Measurements from ENCODE around the genes RASL12 and MEGF11.

GRCh38 chr15:64592660-64593318 is 132.4 kb downstream of the ZNF609 start:
- PRO-cap = no peak
- RAMPAGE, long total RNA, 2 experiments = no peak in any of the 2 experiments

DNA sequence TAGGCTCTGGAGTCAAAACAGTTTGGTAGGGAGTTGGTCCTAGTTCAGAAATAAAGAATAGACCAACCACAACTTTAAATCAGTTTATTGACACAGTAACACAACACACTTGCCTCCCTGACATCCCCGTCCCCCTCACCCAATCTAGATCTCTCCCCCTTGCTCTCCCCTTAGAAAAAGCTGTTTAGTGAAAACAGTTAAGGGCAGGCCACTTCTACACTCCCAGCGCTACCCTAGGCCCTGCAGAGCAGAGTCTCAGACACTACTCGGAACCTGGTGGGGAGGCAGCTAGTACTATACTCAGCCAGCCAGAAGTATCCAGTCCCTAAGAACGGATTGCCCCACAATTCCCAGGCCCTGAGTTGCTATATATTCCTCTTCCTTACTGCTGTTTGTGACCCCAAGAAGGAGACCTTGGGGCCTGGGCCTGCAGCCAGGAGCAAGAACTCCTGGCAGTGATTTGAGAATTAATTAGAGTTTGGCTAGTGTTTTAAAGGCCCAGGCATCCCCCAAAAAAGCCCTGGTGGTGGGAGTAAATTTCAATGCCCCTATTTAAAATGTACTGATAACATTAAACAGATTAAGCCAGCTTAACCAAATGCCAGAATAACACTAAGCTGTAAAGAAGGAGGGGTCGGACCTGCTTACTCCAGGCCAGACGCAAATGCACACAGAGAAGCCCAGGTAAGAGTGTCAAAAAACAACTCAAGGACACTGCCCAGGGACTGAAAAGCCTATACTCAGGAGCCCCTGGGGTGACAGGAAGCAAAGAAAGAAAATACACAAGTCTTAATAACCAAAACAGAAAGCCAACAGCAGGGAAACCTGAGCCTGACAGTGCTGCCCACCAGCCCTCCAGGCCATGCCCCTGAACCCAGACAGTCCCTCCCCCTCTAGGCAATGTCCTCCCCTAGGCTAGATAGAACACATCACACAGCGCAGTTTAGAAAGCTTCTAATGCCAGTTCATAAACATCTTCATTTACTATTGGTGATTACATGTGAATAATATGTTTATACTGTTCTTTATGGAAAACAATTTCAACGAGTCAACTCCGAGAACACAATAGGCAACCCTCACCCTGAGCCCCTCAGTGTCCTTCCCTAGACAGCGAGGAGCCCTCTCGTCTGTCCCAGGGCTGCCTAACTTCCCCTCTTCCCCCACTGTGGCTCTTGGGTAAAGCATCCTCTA is 87.5 kb downstream of the RBPMS2 start:
- PRO-cap = no peak
- RAMPAGE, long total RNA, 2 experiments = no peak in any of the 2 experiments

DNA sequence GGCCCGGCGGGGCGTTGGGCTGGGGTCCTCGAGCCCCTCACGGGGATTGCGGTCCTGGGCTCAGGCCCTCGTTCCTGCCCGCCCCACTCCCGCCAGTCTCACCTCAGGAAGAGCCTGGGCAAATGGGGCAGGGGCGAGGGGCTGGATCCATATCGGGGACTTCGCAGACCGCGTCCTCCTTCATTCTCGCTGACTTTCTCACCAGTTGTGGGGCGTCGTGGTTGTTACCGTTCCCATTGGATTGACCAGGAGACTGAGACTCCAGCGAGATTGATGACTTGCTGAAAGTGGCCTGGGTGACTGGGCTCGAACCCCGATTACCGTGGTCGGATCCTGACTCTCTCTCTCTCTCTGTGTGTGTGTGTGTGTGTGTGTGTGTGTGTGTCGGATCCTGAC is 322 bp downstream of the PLEKHO2 start:
- PRO-cap = no peak
- RAMPAGE, long total RNA, 2 experiments = no peak in any of the 2 experiments

DNA sequence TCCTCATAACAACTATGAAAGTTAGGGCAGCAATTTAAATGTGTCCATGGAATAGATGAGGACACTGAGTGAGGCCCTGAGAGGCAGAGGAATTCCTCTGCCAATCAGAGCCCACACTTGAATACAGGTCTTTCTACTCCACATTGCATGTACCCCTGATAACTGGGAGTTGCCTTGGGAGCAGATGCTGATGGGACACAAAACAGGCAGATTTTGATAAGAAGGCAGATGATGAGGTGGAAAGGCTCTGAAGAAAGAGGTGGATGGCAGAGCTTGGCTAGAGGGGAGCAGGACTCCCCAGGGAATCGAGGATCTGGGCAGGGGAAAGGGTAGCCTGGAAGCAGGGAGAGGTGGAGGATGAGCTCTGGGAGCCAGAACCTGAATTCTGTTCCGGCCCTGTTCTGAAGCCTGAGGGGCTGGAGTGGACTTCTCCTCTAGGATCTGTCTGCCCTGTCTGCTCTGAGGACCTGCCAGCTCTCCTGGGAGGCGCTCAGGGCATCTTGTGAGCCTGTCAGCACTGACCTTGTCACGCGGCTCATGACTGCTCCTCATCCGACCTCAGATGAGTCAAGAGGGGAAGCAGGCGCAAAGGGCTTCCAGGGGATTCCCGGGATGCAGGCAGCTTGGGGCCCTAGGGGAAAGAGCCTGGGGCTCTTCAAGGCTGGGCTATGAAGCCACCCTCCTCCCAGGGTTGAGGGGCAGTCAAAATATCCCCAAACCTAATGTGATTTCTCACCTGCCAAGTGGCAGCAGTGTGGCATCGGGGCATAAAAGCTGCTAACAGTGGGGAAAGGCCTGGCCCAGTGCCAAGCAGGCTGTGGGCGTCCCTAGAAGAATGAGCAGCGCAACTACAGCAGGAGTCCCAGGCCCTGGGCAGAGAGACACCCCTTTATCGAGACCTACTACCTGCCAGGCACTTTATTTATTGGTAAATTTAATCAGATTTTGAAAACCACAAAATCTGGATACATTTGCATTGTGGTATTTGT is 27.8 kb upstream of the ANKDD1A start:
- PRO-cap = no peak
- RAMPAGE, long total RNA, 2 experiments = no peak in any of the 2 experiments

DNA sequence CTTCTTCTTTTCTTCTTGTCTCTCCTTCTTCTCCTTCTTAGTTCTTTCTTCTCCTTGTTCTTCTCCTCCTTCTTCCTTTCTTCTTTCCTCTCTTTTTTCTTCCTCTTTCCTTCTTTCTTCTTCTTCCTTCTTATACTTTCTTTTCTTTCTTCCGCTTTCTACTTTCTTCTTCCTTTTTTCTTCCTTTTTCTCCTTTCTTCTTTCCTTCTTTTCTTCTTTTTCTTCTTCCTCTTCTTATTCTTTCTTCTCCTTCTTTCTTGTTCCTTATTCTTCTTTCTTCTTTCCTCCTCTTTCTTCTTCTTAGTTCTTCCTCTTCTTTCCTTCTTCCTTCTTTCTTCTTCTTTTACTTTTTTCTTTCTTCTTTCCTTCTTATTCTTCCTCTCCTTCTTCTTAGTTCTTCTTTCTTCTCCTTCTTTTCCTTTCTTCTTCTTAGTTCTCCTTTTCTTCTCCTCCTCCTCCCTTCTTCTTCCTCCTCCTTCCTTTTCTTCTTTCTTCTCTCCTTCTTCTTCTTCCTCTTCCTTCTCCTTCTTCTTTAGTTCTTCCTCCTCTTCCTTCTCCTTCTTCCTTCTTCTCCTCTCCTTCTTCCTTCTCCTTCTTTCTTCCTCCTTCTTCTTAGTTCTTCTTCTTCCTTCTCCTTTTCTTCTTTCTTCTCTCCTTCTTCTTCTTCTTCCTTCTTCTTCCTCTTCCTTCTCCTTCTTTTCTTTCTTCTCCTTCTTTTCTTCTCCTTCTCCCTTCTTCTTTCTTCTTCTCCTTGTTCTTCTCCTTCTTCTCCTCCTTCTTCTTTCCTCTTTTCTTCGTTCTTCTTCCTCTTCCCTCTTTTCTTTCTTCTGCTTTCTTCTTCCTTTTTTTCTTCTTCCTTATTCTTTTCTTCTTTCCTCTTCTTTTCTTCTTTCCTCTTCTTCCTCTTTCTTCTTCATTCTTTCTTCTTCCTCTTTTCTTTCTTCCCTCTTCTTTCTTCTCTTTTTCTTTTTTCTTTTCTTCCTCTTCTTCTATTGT is 36.5 kb downstream of the SPG21 start:
- PRO-cap = no peak
- RAMPAGE, long total RNA, 2 experiments = no peak in any of the 2 experiments

- PRO-cap = no peak
- RAMPAGE, long total RNA, 2 experiments = no peak in any of the 2 experiments
These were observed 26.3 kb downstream of the SPG21 start for GRCh38 chr15:64963311-64963877.

DNA sequence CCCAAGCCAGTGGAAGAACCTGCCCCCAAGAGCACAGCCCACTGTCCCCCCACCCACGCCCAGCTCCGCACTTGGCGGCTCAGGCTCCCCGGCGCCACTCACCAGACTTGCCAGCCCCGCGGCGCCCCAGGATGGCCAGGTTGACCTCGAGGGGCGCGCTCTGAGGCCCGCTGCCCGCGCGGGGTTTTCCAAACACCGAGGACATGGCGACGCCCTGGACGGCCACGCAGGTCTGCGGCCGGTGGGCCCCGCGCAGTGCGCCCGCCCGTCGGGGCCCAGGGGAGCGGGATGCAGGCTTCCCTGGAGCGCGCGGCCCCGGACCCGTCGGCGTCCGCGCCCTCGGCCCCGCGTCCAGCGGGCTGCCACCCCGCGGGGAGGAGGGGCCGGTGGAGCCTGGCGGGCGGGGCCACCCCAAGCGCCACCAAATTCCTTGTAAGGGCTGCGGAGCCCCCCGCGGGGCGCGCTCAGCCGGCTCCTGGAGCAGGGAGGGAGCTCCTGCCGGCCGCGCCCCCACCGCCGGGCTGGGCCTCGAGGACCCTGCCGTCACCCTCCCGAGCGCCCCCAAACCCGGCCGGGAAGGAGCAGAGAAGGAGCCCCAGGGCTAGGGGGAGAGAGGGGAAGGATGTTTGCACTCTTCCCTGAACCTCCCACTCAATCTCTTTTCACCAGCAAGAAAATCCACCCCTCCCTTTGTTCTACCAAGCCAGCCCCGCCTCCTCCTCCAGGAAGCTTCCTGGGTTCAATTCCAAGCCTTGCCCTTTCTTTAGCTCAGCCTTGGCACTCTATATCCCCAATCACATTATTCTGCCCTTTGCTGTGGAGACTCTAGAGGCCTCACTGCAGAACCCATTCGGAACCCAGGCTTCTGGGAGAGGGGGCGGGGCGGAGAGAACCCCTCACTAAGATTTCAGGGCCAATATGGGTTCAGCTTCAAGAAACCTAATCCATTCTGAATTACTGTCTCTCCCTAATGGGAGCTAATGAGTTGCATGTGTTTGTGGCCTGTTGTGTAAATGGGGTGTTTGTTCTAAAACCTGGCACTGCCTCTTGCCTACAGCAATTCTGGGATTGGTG is at the start of gene RASL12:
TSS of gene RASL12 (minus strand) at position 361 of the 1,074 bp plus-strand sequence.
- PRO-cap = bidirectional peak, plus-strand start at position 564 of the sequence, minus-strand start at position 361 of the sequence
- RAMPAGE, long total RNA, 2 experiments = no peak in any of the 2 experiments

GRCh38 chr15:65128896-65129401 is 4.7 kb downstream of the PDCD7 start:
- PRO-cap = no peak
- RAMPAGE, long total RNA, 2 experiments = no peak in any of the 2 experiments

DNA sequence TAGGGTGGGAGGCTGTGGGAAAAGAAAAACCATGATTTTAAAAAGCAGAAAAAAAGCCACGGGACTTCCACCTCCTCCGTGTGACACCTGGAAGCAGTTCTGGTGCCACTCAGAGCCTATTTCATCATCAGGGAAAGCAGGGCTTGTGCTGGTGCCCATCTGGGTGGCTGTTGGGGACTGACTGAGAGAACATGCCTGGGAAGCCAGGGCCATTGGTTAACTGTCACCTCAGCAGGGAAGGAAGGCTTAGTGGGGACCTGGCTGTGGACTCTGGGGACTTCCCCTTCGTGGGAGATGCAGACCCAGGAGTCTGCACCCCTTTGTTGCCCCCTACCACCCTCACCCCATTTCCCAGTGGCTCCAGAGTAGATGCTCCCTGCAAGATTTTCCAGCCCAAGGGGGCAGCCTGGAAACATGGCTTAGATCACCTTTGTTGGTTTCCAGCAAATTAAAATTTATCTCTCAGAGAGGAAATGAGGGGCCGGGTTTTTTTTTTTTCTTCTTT is 25.2 kb upstream of the PARP16 start:
- PRO-cap = no peak
- RAMPAGE, long total RNA, 2 experiments = no peak in any of the 2 experiments

GRCh38 chr15:65312537-65313195 is 26.0 kb upstream of the PARP16 start:
- PRO-cap = no peak
- RAMPAGE, long total RNA, 2 experiments = no peak in any of the 2 experiments

GRCh38 chr15:65364988-65365774 is 12.6 kb downstream of the IGDCC3 start:
- PRO-cap = no peak
- RAMPAGE, long total RNA, 2 experiments = no peak in any of the 2 experiments

DNA sequence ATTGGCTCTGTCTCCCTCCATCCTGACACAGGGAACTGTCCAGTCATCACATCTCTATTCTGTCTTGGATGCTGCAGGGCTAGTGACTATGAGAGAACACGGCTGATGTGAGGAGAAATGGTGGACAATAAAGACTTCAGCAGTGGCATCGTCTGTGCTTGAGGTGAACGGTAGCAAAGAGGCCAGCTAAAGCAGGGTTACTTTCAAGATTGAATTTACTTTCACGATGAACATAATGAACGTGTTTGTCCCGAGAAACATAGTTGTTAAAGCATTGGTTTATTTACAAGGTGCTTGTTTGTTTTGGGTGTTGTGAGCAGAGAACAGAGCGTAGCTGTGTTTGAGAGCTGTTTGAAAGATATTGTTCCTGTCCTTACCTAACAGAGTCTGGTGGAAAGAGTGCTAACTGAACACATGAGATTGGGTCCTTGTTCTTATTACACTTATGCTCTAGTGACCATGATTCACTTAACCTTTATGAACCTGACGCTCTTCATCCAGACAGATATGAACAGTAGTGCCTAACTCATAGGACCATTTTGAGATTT is 4.1 kb downstream of the HACD3 start:
- PRO-cap = no peak
- RAMPAGE, long total RNA, 2 experiments = no peak in any of the 2 experiments

- PRO-cap = no peak
- RAMPAGE, long total RNA, 2 experiments = no peak in any of the 2 experiments
These were observed 27.2 kb downstream of the INTS14 start for GRCh38 chr15:65583682-65584130.

DNA sequence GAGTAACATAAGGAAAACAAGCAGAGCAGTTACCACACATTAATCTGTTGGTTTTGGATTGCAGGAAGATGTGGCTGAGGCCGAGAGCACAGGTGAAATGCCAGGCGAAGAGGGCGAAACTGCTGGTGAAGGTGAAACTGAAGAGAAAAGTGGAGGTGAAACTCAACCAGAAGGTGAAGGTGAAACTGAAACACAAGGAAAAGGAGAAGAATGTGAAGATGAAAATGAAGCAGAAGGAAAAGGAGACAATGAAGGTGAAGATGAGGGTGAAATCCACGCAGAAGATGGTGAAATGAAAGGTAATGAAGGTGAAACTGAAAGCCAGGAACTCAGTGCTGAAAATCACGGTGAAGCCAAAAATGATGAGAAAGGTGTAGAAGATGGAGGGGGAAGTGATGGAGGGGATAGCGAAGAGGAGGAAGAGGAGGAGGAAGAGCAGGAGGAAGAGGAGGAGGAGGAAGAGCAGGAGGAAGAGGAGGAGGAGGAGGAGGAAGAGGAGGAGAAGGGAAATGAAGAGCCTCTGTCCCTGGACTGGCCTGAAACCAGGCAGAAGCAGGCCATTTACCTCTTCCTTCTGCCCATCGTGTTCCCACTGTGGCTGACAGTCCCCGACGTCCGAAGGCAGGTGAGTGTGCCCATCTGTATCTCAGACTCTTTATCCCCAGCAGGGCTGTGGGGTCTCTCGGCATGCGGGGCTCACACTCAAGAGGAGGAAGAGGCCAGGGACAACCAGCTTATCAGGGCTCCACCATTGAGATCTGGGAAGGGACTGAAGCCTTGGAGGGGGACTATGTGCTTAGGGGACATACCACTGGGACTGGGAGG is 28.8 kb downstream of the SLC24A1 start:
- PRO-cap = no peak
- RAMPAGE, long total RNA, 2 experiments = no peak in any of the 2 experiments

DNA sequence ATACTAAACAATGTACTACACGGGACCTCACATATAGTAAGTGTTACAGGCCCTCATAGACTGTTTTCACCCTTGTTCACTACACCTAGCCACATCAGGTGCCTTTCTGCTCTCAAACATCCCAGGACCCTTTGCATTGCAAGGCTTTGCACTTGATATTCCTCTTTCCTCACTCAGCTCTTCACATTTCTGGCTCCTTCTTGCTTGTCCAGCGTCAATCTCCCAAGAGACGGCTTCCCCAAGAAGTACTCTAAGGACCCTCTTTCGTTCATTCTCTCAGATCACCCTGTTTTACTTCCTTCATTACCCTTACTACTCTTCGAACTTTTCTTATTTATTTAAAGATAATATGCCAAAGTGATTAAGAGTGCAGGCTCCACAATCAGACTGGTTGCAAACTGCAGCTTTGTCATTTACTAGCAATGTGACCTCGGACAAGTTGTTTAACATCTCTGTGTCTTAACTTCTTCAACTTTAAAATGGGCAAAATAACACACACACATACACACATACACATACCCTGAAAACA is 9.9 kb downstream of the DENND4A start:
- PRO-cap = no peak
- RAMPAGE, long total RNA, 2 experiments = no peak in any of the 2 experiments

GRCh38 chr15:66253551-66254067 is at the start of gene MEGF11:
MEGF11 (minus strand) TSS chr15:66253750.
- PRO-cap = no peak
- RAMPAGE, long total RNA, 2 experiments = no peak in any of the 2 experiments

- PRO-cap = no peak
- RAMPAGE, long total RNA, 2 experiments = no peak in any of the 2 experiments
These were observed 13.2 kb upstream of the TIPIN start for GRCh38 chr15:66369714-66370099.

GRCh38 chr15:66436602-66437165 is 50.0 kb downstream of the MAP2K1 start:
- PRO-cap = no peak
- RAMPAGE, long total RNA, 2 experiments = no peak in any of the 2 experiments

GRCh38 chr15:66444056-66444389 is 53.5 kb downstream of the SNAPC5 start:
- PRO-cap = no peak
- RAMPAGE, long total RNA, 2 experiments = no peak in any of the 2 experiments

GRCh38 chr15:66491687-66492729 is 5.6 kb downstream of the SNAPC5 start:
- PRO-cap = no peak
- RAMPAGE, long total RNA, 2 experiments = no peak in any of the 2 experiments